ENCODE results near the gene TMEM272.

- PRO-cap, result no peak
Observed at GRCh38 chr13:50122274-50123364, 107.4 kb downstream of the KCNRG start.

DNA sequence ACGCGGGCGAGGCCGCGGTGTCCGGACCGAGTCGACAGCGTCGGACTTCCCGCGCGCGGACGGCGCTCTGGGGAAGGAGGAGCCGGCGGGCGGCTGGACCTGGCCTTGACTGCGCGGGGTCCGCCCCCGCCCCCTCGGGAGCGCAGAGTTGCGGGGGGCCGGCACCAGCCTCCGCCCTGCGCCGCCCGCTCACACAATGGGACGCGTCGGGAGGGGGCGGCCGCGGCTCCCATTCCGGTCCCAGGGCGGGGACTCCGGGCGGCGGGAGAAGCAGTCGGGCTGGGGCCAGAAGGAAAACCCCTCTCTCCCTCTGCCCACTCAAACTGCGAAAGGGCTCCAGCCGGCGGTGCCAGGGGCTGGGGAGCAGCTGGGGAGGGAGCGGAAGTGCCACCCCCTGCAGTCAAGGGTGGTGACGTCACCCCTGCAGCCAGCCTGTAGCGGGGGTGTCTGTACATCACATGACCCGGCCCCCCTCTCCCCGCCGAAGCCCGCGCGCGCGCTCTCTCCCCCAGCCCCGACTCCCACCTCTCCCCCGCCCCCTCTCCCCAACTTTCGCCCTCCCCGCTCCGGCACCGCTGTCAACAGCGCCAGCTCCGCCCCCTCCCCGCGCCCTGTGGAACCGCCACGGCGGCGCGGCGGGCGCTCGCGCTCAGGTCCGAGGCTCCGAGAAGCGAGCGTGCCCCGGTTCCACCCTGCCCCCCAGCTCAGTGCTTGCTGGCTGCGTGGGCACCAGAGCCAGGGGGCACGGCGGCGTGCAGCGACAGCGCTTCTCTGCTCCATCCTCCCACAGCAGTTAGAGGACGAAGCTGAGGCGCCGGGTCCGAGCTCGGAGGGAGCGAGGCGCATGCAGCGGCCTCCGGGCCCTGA lies 109.1 kb downstream of the KCNRG start:
- PRO-cap, result bidirectional peak, plus-strand start at position 196 of the sequence, minus-strand start at position 69 of the sequence; bidirectional peak, plus-strand start at position 652 of the sequence, minus-strand start at position 325 of the sequence

GRCh38 chr13:50127975-50128348 lies 112.7 kb downstream of the KCNRG start:
- PRO-cap, result no peak

DNA sequence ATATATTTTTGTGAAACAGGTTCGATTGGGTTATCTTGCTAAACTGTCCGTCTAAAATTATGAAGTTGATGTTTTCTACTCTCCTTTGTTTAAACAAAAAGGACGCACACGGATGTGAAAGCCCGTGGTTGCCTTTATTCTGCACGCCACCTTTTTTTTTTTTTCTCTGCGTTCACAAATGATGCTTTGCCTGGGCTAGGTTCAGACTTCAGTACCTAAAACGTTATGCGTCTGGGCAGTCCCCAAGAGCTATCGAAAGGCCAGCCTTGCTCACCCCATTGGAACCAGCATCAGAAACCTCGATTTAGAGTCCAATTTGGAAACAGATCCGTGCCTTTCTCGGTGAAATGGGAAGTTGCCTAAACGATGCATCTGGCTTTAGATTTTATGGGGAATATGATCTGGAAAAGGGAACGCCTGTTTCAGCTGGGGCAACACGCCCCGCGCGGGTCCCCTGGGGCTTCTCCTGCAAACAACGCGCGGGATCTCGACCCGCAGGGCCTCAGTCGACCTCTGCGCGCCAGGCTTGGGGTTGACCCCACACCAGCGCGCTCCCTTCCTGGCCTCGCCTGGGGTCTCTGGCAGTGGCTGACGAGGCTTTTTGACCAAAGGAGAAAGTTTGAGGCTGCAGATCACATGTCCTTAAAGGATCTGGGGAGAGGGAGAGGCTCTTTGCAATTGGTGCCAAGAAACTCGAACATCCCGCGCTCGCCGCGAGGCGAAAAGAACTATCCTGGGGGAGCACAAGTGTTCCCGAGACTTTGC lies 114.1 kb downstream of the KCNRG start:
- PRO-cap, result no peak

GRCh38 chr13:50365330-50366683 lies 350.6 kb downstream of the KCNRG start:
- PRO-cap, result no peak

DNA sequence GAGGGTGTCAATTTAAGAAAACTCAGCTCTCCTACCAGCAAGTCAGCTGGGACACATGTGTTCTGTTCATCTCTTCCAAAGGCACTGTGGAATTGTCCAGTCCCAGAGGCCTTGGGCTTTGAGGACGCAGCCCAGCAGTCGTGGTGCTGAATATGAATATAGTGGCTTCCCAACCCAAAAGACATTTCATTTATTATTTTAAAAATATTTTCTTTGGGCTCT lies 405.8 kb downstream of the KCNRG start:
- PRO-cap, result no peak

DNA sequence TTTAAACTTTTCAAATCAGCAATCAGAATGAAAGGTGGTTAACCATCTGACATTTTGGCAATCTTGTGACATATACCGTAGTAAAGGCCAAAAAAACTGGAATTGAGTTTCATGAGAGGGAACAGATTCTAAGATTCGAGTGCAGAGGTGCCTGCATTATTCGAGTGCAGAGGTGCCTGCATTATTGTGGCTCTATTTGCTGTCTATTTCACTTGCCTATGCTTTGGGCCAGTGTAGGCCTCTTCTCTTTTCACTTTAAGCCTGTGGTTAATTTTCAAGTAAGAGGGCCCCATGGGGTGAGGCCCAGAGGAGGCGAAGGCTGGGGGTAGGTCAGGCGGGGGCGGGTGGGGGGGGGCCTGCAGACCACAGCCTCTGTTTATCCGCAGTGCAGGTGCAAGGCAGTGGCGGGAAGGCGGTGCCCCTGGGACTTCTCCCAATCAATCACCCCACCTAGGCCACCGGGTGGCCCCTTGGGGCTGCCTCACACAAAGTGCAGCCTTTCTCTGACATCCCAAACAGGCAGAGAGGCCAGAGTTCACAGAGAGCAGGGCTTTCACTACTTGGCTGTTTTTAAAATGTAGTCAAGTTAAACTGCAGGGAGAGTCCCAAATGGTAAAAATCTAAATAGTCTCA lies 249.2 kb downstream of the DLEU7 start:
- PRO-cap, result bidirectional peak, plus-strand start at position 514 of the sequence, minus-strand start at position 210 of the sequence

DNA sequence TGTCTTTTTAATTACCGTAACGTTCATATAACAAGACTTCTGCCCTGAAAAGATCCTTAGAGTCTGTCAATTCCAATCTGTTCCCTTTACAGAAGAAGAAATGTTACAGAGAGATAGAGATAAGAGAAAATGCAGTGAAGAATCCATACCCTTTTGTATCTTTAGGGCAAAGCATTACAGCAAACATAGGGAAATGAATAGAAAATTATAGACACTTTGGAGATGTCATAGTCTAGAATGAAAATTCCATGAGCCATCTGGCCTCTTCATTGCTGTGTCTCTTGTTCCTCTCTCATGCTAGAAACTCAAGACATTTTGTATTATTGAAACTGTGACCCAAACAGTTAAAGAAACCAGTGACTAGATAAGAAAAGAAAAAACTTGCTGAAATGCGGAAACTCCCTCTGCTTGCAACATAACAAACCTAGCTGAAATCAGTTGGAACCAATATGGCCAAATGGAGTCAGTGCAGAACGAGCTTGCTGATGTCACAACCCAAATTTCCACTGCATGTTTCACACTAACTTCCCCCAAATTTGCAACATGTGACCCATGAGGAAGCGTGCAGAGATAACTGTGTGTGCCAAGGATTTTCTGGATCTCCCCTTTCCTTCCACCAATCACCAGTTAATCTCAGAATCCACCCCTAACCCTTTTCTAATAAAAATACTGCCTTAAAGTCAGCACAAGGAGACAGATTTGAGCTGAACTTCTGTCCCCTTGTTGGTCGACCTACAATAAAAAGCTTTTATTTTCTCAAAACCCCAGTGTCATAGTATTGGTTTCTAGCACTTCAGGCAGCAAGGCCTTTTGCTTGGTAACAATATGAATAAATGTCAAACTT lies 208.0 kb downstream of the DLEU7 start:
- PRO-cap, result bidirectional peak, plus-strand start at position 689 of the sequence, minus-strand start at position 508 of the sequence

GRCh38 chr13:50678354-50679109 lies 165.0 kb downstream of the DLEU7 start:
- PRO-cap, result no peak

- PRO-cap, result unidirectional peak, minus-strand start at chr13:50712656
Observed at GRCh38 chr13:50712360-50713056, 131.0 kb downstream of the DLEU7 start.

- PRO-cap, result bidirectional peak, plus-strand start at chr13:50917168, minus-strand start at chr13:50916934
Observed at GRCh38 chr13:50916734-50917291, 7.2 kb downstream of the RNASEH2B start.

- PRO-cap, result no peak
Observed at GRCh38 chr13:51303079-51303721, 36.3 kb upstream of the SERPINE3 start.

DNA sequence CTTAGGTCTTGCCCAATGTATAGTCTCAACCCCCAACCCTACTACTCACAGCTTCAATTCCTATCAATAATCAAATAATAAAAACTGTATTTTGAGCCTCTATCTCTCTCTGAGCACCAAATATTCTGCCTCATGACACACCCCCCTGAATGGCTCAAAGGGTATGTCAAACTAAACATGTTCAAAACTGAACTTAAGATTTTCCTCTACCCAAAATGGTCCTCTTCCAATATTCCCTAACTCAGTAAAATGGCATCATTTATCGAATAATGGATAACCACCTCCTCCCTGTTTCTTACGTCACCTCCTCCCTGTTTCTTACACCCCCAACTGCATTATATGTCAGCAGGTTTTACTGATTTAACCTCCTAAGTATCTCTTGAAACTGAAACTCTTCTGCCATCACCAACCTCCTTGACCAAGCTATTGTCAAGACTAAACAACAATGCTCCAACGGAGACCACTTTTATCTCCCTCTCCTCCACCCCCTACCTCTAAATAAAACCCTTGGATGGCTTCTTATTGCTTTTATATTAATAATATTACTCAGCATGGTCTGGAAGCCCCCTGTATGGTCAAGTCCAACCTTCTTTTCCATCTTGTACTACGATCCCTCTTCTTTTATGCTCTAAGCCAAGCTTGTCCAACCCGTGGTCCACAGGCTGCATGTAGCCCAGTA lies 46.5 kb downstream of the INTS6 start:
- PRO-cap, result no peak

- PRO-cap, result no peak
Observed at GRCh38 chr13:51444683-51445376, 8.0 kb downstream of the INTS6 start.

- PRO-cap, result no peak
Observed at GRCh38 chr13:51448195-51449059, 4.4 kb downstream of the INTS6 start.

DNA sequence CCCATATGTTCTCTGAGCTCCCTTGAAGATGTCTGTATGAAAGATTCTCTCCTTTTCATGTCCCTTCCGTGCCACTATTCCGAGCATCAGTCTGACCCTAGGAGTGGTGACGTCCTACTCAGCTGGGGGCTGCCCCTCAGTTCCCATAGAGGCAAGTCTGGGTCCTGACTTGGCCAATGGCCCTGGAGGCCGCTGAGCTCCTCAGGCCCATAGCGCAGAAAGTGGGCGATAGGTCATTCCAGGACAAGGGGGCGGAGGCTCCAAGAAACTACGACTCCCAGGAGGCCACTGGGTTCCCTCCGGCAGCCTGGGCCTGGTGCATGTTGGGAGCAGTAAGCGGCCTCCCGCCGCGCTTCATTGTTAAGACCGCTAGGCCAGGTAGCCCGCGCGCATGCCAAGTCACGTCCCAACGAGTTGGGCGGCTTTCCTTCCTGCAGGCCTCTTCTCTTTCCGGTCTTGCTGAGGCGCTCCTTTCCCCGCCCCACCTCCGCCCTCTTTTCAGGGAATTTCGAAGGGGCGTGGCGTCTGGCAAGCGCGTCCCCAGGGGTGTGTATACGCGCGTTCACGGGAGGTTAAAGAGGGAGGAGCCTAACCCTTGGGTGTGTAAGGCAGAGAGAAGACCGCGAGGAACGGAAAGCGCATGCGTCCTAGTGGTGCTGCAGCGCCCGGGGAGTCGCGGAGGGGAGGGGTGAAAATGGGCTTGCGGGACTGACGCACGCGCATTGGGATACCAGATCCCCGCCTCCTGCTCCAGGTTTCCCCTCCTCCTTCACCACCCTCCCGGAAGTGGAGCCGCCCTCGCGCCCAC lies 474 bp upstream of the WDFY2 start:
- PRO-cap, result bidirectional peak, plus-strand start at position 363 of the sequence, minus-strand start at position 203 of the sequence; bidirectional peak, plus-strand start outside the sequence, minus-strand start at position 675 of the sequence

- PRO-cap, result unidirectional peak, plus-strand start at chr13:51764479; bidirectional peak, plus-strand start at chr13:51764746, minus-strand start at chr13:51764557; bidirectional peak, plus-strand start at chr13:51765091, minus-strand start at chr13:51765009
Observed at GRCh38 chr13:51764112-51765328, 39.4 kb downstream of the DHRS12 start.

GRCh38 chr13:51832215-51832771 lies 12.7 kb downstream of the TMEM272 start:
- PRO-cap, result no peak

GRCh38 chr13:51844897-51845430 lies at the start of gene TMEM272:
TMEM272 (minus strand) TSS chr13:51845177.
- PRO-cap, result no peak

- PRO-cap, result no peak
Observed at GRCh38 chr13:51978869-51979481, 32.3 kb downstream of the ATP7B start.

Data from bronchial lymph node (tissue), 1 donor.